Measurements from ENCODE around the genes NADK2 and SLC1A3.

DNA sequence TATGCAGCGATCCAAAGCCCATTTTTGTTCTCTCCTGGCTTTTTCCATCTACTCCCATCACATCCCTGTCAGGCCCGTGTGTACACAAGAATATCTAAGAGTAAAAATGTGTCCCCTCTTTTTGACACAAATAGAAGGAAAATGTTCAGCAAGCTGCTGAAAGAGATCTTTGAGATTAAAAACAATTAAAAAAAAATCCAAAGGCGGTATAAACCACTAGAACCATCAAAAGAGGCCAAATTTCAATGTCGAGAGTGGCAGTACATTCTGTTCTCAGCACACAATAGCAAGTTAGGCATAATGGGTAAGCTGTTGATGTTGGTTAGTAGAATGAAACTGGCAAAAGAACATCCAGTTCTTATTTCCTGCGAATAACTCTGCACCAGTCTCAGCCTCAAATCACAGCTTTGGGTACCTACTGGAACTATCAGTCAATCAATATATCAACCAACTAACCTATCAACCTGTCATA lies 95.2 kb upstream of the IL7R start:
- RRBS = no CpG with 5 or more reads among the region's 5 CpGs

DNA sequence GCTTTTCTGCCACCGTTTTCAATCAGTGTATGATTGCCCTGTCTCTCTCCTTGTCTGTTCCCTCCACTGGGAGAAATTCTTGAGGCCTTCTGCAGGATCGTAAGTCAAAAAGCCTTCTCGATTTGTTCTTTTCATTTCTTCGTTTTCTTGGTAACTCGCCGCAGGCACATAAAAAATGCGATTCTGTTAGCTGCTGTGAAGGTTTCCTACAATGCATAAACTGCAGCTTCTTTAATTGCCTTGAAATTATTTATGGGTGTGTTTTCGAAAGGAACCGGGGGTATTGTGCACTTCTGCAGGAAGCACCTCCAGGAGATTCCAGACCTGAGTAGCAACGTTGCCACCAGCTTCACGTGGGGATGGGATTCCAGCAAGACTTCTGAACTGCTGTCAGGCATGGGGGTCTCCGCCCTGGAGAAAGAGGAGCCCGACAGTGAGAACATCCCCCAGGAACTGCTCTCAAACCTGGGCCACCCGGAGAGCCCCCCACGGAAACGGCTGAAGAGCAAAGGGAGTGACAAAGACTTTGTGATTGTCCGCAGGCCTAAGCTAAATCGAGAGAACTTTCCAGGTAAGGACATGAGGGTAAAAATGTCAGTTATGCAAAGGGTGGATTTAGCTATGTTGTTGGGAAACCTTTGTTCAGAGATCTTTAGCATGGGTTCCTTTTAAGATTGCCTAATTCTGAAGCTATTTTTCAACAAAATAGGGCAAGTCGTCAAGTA lies 723 bp downstream of the SKP2 start:
- RRBS = no CpG with 5 or more reads among the region's 19 CpGs

GRCh38 chr5:36241726-36242649 lies at the start of gene NADK2:
NADK2 (minus strand) TSS chr5:36241925.
- RRBS = 1% methylated on average over 33 of the region's 89 CpGs

DNA sequence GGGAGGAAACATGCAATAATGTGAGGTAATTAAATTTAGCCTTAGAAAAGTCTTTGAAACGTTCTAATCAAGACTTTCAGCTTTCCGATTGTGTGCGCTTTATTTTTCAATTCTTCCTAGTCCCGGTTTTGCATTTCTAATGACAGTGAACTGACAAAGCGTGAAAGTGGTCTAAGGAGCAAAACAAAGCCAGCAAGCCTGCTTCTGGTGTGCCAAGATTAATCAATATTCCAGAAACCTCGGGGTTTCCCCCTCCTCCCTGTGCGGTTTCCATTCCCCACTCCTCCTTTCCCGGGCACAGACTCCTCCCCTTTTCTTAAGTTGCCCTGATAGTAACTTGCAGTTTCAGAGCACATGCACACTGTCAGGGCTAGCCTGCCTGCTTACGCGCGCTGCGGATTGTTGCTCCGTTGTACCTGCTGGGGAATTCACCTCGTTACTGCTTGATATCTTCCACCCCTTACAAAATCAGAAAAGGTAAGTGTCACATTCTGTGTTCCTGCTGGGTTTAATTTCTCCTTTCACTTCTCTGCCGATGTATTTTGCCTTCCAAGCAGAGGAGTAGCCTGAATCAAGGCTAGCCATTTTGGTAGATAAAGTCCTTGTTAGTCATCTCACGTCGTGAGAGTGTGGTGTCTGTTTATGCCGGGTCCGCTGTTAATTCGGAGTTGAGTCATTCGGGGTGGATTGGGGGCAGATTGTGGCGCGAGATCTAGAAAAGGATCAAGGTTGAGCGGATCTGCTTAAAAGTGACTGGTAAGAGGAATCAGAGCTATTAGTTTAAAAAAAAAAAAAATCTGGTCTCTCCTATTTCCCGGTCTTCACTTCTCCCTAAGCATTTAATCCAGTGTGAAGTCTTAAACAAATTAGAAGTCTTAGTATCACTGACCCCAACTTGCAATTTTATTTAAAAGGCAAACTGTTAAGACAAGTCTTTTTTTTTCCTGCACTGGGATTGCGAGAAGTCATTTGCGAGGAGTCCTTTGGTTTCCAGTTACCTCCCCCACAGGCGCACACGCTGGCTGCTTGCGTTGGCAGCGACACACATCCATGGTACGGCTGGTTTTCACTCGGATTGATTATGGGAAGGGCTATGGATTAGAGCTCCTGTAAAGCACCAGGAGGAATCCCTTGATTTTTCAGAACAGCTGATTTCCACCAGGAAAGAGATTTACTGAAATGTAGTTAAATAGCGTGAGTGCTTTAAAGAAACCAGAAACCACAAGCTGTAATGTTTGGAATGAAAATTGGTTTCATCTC lies at the start of gene SLC1A3:
TSS of gene SLC1A3 (plus strand) at position 348 of the 1,260 bp plus-strand sequence.
- RRBS = no CpG with 5 or more reads among the region's 34 CpGs

- RRBS = no CpG with 5 or more reads among the region's 3 CpGs
Observed at GRCh38 chr5:36677722-36678054, 71.3 kb downstream of the SLC1A3 start.

DNA sequence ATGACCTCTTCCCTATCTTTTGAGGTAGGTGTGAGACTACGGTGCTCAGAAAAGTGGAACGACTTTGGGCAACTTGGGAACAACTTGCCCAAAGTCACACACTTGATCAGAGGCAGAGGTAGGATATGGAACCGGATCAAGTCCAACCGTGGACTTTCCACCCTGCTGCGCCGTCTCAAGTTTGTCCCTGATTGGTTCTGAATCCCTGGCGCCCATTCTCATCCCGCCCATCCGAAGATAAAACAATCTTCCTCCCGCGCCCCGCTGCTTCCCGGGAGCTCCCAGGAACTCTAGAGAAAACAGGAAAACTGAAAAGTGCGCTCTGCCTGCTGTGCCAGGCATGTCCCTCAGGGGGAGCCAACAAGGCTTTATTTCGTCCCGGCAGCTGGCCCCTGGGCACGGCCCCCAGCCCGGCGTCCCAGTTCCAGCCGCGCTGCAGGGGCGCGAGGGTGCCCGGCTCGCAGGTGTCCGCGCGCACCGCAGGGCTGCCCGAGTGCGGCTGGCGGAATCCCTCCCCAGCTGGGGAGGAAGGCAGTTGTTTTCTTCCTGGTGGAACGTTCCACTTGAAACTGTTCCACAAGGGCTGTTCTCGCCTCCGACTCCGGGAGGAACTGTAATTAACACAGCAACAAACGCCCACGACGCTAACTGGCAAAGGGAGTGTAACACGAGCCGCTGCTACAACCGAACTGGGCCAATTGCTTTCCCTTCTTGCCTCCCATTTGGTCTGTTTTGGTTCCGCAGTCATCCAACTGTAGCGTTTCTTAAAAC lies 132.0 kb upstream of the NIPBL start:
- RRBS = 1% methylated on average over 10 of the region's 44 CpGs

- RRBS = no CpG with 5 or more reads among the region's 4 CpGs
Observed at GRCh38 chr5:36770171-36770637, 106.4 kb upstream of the NIPBL start.

- RRBS = no CpG with 5 or more reads among the region's 27 CpGs
Observed at GRCh38 chr5:36874994-36875751, 1.4 kb upstream of the NIPBL start.

DNA sequence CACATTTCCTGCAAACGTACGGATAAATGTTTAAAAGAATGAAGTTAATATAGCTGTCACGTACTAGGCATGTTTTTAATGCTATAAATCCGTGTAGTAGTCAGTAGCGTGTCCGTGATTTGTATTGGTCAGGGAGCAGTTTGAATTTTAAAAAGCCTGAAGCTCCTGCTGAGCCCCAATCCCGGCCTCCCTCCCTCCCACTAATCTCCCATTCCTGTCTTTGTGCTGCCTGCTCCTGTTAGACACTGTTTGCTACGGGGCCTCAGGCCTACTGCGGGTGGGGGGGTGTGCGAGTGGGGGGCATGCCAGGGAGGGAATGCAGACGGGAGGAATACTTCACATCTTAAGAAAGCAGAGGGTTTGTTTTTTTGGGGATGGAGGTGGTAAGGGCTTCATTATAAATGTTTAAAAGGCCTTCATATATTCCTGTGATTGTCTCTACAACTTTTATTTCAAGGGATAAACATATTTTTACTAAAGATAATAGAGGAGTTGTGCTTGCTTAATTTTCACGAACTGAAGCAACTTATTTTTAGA lies 2.2 kb downstream of the NIPBL start:
- RRBS = no CpG with 5 or more reads among the region's 12 CpGs

DNA sequence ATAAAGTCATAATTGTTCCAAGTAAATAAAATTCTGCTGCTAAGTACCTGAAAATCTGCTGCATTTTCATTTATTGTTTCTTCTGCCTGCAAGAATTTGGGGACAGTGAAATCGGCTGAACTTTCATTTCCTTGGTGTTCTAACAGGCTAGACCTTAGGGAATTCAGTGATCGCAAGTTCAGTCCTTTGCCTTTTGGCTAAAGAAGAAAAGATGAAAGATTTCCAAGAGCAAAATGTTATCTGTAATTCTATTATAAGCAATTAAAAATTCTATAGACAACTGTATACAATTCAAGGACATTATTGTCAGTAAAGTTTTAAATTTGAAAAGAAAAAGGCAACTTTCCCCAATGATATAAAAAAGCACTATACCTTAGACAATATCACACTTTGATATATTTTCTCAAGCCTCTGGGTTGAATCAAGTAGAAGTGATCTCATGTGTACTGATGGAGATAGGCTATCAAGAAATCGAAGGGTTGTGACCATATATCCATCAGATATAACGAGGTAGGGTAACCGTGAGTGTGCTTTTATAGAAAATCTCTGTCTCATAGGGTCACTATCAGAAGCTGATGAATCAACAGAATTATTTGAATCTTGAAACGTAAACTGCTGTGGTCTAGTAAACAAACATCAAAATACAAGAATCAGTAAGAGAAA lies 21.8 kb downstream of the CPLANE1 start:
- RRBS = no CpG with 5 or more reads among the region's 6 CpGs

DNA sequence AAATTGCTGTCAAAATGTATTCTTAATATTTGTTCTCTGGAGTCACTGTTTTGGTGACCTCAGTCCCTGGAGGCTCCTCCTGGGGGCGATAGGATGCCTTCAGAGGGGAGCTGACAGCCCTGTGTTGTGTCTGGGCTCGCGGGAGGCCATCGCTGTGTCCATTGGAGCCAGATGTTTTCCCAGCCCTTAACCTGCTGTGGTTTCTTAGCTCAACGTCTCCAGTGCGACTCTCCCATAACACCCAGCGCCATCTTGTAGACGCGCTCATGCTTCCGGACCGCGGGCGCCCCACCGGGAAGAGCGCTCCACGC lies 112.2 kb upstream of the GDNF start:
- RRBS = no CpG with 5 or more reads among the region's 16 CpGs

DNA sequence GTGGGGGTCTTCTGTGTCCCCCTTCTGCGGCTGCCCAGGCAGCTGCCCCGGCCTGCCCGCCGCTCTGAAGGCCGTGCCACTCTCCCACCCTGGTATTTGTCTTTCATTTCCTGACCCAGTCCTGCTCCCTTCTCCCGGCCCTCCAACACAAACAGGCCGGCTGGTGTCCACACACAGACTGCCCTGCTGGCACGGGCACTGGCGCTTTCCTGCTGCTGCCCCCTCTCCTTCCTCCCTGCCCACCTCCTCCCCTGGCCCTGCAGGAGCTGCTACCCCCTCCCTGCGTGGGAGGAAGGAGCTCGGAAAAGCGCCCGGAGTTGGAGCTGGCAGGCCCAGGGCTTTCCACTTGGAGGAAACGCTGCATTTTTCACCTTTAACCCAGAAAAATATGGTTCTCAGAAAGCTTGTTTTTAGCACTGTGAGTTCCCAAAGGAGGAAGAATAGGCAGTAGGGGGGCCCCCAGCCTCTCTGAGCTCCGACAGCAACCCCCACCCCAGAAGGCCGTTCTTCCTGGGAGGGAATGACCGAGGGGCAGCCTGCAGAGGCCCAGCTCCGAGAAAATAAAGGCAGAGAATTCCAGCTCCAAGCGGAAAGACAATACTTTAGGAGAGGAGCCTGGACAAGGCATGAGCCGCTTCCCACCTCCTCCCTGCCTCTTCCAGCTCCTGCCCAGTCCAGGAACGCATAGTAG lies 89.1 kb downstream of the LIFR start:
- RRBS = 84% methylated on average over 5 of the region's 21 CpGs

DNA sequence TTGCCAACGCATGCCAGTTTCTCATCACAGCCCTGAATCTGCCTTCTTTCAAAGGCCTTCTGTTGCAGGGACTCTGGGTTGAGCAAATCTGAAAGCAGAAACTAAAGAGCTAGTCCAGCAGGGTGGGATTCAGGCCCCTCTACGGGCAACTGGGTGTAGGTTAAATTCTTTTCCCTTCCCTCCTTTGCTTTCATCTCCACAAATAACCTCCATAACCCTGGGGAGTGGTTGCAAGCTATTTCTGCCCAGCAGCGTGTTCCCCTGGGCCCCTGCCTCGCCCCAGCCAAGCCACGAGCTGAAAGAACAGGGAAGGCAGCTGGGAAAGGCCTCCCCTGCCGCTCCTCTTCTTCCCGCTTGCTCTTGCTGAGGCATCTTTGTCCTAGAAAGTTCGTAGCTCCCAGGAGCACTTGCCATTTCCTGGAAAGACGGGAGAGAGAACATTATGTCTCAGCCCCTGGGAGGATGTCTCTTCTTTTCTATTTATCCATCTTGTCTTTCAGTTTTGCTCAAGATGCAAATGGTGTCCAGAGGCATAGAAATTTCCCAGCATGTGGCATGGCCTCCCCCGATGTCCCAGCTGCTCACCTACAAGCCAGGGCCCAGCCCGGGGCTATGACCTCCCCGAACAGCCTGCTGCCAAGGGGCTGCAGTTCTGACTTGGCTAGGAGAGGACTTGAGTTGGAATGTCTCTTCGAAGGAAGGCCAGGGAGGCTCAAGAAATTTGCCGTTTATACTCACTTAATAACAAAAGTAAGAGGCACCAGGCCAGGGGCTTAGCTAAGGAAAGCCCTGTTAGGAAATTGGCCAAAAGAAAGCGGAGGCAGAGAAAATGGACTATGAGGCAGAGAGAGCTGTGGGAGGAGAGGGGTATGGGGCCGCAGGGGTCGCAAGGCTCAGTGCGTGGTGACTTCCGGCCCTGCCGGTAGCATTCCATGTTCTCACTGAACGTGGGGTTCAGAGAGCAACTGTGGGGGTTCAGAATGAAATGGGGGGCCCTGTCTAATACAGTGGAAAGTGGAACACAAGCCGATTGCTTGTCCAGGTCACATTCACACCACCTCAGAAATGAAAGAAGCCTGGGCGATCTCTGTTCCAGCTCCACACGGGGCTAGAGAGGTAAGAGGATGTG lies 87.3 kb downstream of the LIFR start:
- RRBS = no CpG with 5 or more reads among the region's 24 CpGs

DNA sequence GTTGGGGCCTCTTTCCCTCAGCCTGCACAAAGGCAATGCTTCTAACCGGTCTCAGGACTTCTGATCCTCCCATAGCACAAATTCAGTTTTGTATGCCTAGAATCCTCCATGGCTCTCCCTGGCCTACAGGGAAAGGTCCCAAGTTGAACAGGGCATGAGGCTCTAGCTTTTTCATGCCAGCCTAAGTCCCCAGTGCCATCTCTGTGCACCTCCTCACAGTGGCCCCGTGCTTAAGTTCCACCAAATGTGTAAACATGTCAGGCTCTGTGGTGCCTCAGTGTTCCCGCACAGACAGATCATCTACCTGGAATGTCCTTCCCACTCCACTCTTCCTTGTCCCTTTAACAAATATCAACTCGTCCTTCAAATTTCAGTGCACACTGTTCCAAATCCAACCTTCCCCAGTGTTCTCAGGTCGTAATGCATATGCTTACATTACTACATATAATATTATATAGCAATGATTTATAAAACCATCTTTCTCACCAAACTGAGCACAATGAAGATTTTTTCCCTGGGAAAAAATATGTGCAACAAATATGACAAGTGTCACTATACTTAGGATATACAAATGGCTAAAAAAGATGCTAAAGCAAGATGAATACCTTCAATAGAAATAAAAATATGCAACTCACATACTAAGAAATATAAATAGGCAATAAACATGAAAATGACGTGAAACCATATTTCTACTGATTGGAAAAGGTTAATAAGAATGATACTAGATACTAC lies 13.8 kb downstream of the LIFR start:
- RRBS = no CpG with 5 or more reads among the region's 6 CpGs

GRCh38 chr5:38543989-38544912 lies 12.2 kb downstream of the LIFR start:
- RRBS = no CpG with 5 or more reads among the region's 10 CpGs

DNA sequence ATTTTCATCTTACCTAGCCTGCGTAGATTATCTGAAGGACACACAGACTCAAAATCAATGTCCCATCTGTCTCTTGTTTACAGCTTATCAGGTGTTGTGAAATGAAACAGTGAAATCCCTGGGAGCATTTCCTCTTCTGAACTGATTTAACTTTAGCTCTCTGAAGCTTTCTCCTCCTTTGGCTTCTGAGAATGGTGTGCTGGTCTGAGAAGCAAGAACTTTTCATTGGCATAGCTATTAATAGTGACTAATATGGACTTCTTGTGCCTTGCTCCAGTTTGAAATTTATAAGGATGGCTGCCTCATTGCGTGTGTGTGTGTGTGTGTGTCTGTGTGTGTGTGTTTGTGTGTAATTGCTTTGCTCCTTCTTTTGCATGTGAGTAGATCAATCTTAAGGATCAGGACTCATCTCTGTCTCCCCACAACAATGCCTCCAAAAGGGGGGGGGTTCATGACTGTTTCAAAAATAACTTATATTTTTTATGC lies 126.7 kb upstream of the OSMR start:
- RRBS = no CpG with 5 or more reads among the region's 2 CpGs

- RRBS = no CpG with 5 or more reads among the region's 5 CpGs
Observed at GRCh38 chr5:38800383-38800848, 45.4 kb upstream of the OSMR start.

DNA sequence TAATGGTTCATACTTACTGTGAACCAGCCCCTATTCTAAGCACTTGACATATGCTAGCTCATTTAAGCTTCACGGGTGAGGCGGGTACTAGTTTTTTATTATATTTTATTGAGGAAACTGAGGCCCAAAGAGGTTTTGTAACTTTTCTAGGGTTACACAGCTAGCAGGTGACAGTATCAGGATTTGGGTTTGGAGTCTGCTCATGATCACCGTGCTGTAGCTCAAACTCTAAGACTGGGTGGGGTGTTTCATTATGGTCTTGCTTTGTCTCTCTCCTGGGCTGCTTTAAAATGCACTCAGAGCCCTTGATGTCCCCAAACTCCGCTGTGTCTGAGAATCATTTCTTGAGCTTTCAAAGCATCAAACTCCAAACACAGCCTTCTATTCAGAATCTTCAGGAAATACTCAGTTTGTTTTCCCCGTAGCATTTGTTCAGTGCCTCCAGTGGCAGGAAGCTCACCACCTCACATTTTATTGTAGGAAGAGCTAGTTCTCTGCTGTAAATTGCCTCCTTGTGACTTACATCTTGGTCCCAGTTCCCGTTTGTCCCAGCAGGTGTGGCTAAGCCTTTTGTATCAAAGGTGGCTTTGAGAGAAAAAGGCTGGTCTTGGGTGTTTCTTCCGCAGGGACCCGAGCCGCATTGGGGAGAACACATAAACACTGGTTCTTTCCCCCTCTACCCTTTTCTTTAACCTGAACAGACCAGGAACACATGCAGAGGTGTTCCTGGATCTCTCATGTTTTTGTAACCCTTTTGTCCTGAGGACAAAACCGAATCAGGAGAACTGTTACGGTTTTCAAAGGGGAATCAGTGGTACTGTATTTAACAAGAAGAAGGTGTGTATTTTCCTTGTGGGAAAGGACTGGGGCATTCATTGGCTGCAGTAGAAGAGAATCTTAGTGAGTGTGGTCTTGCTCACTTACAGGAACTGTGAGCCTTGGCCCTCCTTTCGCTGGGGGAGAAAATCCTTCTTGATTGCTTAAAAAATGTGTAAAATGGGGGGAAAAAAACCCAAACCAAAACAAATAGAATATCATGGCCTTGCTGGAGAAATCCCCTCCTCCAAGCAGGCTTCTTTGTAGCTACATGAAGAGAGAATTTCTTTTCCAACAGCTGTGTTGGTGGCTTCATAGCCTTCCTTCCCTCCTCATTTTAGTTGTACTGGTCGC lies 1.8 kb downstream of the OSMR start:
- RRBS = no CpG with 5 or more reads among the region's 13 CpGs

GRCh38 chr5:38988262-38988930 lies 85.8 kb downstream of the RICTOR start:
- RRBS = no CpG with 5 or more reads among the region's 5 CpGs

GRCh38 chr5:39099326-39099537 lies 25.0 kb upstream of the RICTOR start:
- RRBS = no CpG with 5 or more reads among the region's 1 CpG